Rectum (tissue), 1 donor: Measurements from ENCODE around the genes CENPI, TIMM8A, BEX5, TMEM31 and ESX1.

DNA sequence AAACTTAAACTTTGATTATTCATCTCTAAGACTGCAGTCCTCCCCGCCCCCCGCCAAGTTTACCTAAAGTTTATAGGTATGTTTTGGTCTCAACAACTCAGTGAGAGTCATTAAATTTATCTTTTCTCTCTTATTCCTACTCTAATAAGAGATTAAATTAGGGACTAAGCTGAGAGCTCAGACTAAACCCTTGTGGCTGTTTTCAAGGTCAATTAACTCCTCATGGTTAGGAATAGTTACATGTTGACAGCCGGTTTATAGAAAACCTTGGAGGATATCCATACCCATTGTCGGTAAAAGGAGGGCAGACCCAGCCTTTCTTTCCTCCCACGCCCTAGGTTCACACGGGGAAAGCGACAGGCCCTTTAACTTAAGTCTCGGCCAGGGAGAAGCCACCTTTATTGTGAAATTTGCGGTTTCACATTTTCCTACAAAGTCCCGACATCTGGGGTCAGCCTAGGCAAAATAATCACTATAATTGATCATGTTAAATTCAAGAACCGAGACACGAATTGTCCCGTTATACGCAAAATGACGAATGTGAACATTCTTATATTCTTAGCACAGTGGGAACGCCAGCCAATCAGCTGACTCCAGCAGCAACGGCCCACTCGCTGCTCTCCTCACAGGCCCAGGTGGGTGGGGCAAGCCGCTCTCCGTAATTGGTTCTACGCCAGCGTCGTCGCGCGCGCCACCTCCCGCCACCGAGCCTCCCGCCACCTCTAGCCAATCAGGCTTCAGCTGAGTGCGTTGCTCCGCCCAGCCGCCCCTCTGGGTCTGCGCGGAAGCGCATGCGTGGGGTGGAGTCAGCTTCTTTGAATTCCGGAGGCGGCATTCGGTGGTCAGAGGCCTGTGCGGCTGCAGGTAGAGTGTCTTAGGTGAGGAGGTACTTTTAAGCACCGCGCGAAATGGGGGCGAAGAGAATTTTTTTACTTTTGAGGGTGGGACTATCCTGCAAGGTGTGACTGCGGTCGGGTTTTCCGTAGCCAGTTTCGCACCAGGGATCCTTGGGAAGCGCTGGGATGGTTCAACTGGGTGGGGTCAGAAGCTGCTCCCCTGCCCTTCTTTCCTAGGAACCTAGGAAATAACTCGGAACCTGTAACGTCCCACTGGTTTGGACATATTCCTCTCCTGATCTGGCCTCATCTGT is at the start of gene CENPI:
Gene CENPI (plus strand): TSS at position 834 of the 1,150 bp plus-strand sequence.
- PRO-cap, result unidirectional peak, minus-strand start at position 336 of the sequence; bidirectional peak, plus-strand start at position 834 of the sequence, minus-strand start at position 526 of the sequence

DNA sequence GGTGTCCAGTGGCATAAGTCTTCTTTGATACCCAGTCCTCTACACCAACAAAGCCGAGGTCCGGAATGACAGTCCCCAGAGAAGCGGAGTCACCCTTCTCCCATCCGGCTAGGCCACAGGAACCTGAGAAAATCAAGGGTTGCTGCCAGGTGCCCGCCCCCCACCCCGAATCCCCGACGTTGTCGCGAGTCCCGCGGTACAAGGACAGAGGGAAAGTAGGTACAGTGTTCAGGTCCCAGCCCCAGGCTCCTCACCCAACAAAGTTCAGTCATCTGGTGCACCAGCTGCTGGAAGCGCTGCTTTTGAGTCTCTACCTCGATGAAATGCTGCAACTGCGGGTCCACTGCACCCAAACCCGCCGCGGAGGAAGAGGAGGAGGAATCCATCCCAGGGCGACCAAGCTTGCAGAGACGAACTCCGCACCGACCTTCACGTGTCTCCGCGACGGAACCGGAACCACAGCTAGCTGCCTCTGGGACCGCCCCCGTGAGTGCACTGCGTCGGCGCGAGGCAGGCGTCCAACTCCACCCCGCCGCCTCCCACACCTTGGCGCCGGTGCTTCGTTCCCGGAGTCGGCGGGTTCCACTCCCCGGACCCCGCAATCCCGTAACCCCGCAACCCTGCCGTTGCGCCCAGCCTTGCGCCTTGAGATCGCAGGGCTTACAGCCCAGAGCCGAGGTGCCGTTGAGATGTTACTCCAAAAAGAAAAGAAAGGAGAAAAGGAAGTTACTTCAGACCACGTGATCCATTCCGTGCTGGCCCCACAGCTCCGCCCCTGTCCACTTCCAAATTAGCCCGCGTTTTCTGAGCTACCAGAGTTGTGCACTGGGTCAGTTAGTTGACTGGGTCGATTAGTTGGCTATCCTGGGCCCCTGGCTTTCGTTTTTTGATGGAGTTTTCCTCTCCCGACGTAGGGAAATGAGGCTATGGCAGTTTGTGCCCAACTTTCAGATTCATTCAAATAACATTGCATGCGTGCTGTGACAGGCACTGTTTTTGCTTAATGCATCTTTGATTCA is at the start of gene TIMM8A:
Gene TIMM8A (minus strand): TSS at position 464 of the 1,019 bp plus-strand sequence.
- PRO-cap, result bidirectional peak, plus-strand start at position 495 of the sequence, minus-strand start at position 435 of the sequence

DNA sequence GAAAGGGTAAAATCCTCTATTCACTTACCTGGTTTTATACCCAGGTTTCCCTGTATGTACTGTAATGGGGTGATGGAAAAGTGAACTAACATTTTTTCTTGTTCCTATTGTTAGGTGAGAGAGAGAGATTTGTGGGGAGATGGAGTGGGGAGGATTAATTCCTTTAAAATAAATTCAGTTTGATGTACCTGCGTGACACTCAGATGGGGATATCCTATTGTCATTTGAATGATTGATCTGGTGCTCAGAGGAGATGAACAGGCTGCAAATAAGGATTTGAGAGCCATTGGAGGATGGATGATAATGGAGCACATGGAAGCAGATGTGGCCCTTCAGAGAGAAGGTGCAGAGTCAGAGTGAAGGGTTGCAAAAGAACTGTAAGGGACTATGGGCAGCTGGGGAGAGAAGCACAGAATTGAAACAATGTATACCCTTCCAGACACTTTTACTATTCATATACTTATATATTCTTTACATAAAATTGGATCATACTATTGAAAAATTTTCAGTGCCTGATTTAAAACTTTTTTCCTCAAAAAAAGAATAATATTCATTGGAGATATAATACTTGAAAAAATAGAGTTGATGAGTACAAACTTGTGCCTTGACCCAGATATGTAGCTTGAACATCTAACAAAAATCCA is 5.2 kb downstream of the ARMCX3 start:
- PRO-cap, result no peak

DNA sequence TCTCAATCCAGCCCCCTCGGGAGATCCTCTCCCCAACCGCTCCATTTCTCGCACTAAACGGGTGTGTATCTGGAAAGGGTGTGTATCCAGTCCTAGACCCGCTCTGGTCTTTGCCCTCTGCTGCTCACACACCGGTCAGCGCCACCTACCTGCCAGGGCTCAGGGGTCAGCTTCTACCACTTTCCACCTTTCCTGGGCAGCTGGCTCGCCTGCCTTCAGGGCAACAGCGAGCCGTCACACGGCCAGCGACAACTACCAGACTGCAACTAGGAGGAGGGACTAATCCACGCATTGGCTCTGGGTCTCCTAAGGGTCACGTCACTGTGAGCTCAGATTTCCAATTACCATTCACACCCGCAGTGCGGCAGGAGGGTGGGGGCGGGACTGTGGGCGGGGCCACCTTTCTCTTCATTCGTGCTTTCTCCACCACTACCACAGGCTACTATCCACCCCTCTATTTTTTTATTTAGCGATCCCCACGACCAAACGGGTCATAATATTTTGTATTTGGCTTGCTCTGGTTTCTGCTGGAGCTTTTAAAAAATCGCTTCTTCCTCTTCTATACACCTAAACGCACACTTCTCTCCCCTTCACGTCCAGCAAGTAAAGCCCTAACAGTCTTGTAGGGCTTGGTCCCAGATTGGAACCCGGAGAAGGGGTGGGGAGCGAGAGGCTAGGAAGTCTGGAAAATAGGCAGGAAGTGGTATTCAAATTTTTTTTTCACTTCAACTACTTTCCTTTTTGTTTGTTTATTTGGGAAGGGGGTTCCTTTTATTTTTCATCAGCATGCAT is at the start of gene BEX5:
Gene BEX5 (minus strand): TSS at position 268 of the 792 bp plus-strand sequence.
- PRO-cap, result unidirectional peak, minus-strand start at position 55 of the sequence; unidirectional peak, minus-strand start at position 194 of the sequence; unidirectional peak, minus-strand start at position 268 of the sequence

DNA sequence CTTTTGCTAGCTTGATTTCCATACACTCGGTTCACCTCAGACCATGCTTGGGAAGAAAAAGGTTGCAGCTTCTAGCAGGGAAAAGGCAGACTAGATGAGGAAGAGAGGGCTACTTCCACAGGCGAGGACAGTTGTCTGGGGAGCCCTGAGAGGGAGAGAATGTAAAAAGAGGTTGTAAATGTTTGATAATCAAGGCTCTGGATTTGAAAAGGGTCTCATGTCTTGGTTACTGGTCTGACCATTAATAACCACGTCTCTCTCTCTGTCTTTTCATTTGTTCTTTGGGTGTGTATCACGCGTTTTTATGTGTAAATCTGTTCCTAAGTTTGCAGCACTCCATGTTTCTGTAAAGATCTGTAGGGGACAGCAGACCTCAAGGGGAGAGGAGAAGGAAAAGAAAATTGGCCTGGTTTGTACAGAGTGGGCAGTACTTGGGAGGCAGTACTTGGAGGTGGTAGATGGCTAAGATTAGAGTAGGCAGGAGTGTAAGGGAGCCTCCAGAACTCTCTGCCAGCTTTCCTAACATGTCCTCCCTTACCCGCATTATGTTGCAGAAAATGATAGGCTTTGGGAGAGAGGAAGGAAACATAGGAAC is 781 bp downstream of the ARMCX5 start:
- PRO-cap, result no peak

- PRO-cap, result unidirectional peak, plus-strand start at chrX:102654876
Observed at GRCh38 chrX:102654811-102655266, 3.6 kb downstream of the GPRASP1 start.

DNA sequence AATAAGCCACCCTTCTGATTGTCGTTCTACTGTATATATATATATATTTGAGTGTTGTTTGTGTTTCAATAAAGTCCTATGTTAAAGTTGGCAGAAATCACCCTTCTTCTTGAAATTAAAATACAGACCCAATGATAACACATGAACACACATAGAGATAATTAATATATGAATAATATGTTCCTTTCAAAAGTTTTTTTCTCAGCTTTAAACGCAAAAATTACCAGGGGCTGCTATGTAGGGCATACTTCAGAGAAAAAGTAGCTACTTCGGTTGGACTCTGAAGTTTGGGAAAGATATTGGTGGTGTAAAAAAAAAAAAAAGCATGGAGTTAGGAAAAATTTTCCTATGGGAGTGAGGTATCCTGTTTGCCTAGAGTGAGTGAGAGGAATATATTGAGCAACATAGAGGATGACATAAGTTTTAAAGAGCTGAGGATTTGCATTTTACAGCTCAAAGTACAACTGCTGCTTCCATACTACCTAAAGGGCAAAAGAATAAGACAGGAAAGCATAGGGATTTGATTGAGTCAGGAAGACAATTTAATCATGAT is 7.2 kb downstream of the GPRASP1 start:
- PRO-cap, result no peak

GRCh38 chrX:102713388-102714036 is 1.3 kb downstream of the GPRASP2 start:
- PRO-cap, result unidirectional peak, minus-strand start at chrX:102713467

DNA sequence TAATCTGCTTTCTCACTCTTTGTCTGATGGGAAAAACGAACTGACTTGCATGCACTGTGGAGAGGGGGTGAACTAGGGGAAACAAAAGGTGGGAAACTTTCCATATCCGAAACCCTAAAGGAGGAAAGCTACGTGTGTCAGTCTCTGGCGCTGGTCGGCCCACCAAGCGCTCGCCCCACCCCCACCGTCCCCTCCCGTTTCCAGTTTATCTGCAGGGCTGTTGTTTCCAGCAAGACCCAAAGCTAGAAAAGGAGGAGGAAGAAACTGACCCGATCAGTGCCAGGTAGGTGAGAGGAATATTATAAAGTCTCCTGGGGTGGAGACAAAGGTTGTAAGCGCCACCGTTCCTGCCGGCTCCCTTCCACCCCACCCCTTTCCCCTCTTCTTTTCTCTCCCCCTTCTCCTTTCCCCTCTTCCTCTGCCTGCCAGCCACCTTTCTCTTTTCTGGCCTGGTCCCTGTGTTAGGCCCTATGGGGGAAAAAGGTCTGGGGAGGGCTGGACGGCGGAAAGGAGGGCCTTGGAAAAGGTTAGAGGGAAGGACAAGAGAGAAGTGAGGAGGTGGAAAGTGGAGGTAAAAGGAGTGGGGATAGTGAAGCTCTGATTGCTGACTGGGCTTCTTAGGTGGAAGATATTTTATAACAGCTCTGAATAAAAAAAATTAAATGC is 706 bp downstream of the TCEAL9 start:
- PRO-cap, result bidirectional peak, plus-strand start at position 239 of the sequence, minus-strand start at position 163 of the sequence; bidirectional peak, plus-strand start at position 411 of the sequence, minus-strand start at position 374 of the sequence

- PRO-cap, result no peak
Observed at GRCh38 chrX:103675789-103676598, 10.5 kb downstream of the MORF4L2 start.

GRCh38 chrX:103688975-103689335 is 2.5 kb upstream of the MORF4L2 start:
- PRO-cap, result no peak

DNA sequence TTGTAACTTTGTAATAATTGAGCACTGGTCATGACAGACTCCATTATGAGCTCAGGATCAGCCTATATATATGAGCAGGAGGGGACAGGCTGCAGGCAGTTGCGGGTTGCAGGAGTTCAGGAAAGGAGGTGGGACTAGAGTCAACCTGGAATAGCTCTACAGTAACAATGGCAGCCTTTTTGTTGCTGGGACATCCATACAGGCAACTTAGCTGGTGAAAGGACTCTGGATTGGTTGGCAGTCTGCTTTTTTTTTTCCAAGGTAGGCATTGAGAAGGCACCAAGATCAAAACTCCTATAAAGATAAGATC is at the start of gene TMEM31:
Gene TMEM31 (plus strand): TSS at position 94 of the 310 bp plus-strand sequence.
- PRO-cap, result no peak

- PRO-cap, result no peak
Observed at GRCh38 chrX:104106008-104106207, 6.4 kb upstream of the ZCCHC18 start.

- PRO-cap, result bidirectional peak, plus-strand start at chrX:104166472, minus-strand start at chrX:104166221
Observed at GRCh38 chrX:104165821-104166381, 352 bp upstream of the FAM199X start.

DNA sequence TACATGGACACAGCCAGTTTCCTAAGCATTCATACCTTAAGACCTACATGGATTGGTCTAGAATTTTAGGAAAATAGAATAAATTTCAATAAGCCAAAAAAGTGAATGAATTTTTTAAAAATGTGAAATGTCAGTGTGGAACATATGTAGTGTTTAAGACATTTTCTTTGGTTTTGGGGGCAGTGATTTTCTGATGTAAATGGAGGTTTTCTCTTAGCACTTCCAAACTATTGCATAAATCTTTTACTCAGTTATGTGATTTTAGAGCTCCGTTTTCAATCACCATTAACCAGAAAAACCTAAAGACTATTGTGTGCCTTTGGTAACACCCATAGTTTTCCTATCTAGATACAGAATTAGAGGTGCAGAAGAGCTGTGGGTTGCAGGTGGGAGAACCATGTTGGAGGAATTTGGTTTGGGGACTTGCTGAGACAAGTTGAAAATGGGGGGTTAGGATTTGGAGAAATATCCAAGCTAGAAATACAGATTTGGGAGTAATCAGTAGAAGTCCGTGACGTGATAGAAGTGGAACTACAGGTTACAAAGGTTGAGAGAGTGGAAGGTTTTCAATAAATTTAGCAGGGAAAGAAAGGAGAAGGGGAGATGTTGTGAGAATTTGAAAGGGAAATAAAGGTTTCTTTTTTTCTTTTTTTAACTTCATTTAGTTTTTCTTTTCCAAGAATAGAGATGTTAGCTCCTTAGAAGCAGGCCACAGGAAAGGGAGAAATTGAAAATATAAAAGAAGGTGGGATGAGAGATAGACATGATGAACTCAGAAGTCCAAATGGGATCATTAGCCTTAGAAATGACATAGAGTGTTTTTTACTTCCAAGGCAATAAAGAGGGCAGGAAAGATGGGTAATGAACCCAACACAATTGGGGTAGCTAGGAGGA is 3.9 kb downstream of the FAM199X start:
- PRO-cap, result no peak

DNA sequence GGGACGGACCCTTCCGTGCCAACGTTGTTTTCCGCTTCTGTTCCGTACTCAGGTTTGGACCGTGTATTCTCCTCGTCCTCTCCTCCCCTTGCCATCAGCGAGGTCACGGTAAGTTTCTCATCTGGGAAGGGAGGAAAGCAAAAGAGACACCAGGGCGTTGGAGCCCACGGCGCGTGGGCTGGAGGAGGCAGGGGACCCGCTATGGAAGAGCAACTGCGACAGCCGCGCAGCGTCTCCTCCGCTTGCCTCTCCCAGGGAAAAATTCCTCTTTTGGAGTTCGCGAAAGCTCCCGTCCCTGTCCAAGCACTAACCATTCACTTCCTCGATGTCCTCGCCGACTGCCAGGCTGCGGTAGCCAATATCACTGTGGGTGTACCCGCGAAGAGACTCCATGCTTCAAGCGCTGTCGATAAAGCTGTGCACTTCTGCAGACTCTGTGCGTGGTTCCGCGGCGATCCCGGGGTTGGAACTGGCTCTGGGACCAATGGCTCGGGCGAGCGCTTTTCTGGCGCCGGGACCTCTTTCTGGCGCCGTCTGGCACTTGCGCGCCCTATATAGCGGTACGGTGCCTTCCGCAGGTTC is at the start of gene ESX1:
Gene ESX1 (minus strand): TSS at position 477 of the 582 bp plus-strand sequence.
- PRO-cap, result no peak

DNA sequence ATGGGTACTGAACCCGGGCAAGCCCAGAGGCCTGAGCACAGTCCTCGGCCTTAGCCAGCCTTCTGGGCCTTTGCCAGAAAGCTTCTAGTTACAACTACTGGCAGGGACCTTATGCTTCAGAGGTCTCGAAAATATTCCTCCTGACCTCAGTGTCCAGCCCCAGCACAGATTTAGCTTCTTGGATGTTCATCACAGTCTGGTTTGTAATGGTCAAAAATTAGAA is 998 bp upstream of the RIPPLY1 start:
- PRO-cap, result no peak

DNA sequence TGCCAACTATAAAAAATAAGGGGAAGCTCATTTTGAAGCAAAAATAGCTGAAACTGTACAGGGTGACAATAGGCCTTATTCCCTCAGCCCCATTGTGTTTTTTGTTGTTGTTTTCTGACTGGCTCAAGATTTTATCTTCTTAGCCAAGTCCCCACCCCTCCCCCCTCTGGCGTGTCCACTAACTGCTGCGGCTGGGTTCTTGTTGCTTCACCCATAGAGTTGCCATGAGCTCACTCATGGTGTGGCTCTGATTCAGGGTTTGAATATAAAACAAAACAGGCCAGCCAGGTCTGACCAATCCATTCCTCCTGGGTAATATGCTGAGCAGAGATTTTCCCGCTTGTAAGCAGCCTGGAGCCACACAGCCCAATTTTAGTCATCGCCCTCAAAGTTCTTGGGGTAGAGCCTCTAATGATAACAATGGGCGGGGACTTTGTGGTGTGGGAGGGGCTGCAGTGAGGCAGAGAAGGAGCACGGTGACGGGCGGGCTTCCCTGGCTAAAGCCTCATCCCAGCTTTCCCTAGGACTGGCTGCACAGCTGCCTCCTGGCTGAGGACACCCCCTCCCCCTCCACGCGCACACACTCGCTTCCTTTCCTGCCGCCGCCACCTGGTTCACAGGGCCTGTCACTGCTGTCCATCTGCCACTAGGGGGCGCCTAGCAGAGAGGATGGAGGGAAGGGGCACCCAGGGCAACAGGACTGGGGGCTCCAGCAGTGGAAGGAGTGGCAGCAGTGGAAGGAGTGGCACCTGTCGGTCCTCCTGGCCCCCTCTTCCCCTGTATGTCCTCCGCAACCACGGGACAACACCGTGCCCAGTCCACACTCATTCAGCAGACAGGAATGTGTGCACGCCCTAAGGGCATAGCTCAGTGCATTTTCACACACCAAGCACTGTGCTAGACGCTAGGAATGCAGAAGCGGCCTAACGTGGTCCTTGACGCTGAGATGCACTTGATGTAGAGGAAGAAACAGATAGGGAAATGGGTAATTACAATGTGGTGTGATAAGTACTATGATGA is 26.7 kb downstream of the PRPS1 start:
- PRO-cap, result no peak

GRCh38 chrX:107776868-107777641 is 478 bp upstream of the NCBP2L start:
- PRO-cap, result no peak

GRCh38 chrX:108091938-108092419 is 401 bp downstream of the ATG4A start:
- PRO-cap, result bidirectional peak, plus-strand start at chrX:108091982, minus-strand start at chrX:108092047